Mesenchymal stem cell of Wharton's jelly (primary cell): ENCODE results near the gene MLANA.

- CAGE, long polyA plus RNA, result no peak
Observed at GRCh38 chr9:5890780-5891236, at the start of gene MLANA. TSS of gene MLANA (plus strand) at chr9:5890889.

- CAGE, long polyA plus RNA, result no peak
Observed at GRCh38 chr9:6007030-6007198, 1.4 kb downstream of the KIAA2026 start.

GRCh38 chr9:6632579-6633063, 12.9 kb downstream of the GLDC start:
- CAGE, long polyA plus RNA, result no peak

DNA sequence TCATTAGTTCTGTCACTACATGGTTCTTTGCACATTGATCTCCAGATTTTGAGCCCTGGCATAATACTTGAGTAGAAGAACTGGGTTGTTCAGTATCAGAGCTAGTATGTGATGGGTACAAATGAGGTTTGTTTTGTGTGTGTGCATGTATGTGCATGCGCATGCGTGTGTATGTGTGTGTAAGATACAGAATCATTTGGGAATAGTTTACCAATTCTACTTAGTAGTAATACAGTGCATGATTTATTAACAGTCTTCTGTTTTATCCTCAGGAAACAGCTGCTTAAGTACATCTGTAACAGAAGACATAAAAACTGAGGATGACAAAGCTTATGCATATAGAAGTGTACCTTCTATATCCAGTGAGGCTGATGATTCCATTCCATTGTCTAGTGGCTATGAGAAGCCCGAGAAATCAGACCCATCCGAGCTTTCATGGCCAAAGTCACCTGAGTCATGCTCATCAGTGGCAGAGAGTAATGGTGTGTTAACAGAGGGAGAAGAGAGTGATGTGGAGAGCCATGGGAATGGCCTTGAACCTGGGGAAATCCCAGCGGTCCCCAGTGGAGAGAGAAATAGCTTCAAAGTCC, 228.4 kb downstream of the KDM4C start:
- CAGE, long polyA plus RNA, result no peak

GRCh38 chr9:7103433-7104274, 345.9 kb downstream of the KDM4C start:
- CAGE, long polyA plus RNA, result no peak

DNA sequence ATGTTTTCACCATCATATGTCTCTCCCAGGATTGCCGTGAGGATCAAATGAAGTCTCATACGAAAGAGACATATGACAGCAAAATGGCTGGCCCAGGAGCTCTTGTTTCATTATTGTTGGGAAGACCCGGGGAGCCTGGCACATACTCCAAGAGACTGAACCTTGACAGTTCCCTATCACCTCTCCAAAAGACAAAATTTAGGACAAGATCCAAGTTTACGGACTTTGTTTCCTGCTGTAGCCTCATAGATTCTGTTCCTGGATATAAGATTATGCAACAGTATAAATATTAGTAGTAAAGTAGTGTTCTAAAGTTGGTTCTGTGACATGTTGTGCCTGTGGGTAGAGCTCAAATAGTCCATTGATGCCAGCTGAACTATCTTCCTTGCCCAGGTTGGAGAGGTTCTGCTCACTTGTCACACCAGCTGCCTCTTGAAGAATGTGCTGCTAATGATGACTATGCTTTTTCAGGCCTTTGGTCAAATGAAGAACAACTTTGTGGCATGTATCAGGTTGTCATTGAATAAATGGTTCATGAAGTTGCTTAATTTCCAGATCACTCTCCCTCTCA, 430.2 kb downstream of the DMAC1 start:
- CAGE, long polyA plus RNA, result no peak

- CAGE, long polyA plus RNA, result no peak
Observed at GRCh38 chr9:7653242-7653542, 146.4 kb downstream of the DMAC1 start.

- CAGE, long polyA plus RNA, result no peak
Observed at GRCh38 chr9:8058243-8058442, 258.6 kb upstream of the DMAC1 start.

DNA sequence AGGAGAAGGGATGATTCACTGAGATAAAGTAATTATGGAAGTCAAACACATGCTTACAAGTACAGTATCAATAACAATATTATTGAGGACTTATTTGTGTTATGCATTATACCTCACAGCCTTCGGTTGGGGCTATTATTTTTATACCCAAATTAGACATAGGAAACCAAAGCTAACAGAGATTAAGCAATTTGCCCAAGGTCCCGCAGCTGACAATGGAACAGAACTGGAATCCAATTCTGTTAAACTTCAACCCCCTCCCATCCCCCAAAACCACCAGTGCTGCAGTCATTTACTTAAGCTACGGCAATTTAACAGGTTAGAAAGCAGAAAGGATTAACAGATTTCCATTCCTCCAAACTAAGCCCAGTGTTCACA, 1023.0 kb upstream of the DMAC1 start:
- CAGE, long polyA plus RNA, result no peak

GRCh38 chr9:9393756-9394117, 1219.1 kb downstream of the PTPRD start:
- CAGE, long polyA plus RNA, result no peak

GRCh38 chr9:11901072-11901316, 792.2 kb upstream of the TYRP1 start:
- CAGE, long polyA plus RNA, result no peak

GRCh38 chr9:12759635-12760306, 15.0 kb upstream of the LURAP1L start:
- CAGE, long polyA plus RNA, result no peak

GRCh38 chr9:12784349-12784943, 9.6 kb downstream of the LURAP1L start:
- CAGE, long polyA plus RNA, result no peak

DNA sequence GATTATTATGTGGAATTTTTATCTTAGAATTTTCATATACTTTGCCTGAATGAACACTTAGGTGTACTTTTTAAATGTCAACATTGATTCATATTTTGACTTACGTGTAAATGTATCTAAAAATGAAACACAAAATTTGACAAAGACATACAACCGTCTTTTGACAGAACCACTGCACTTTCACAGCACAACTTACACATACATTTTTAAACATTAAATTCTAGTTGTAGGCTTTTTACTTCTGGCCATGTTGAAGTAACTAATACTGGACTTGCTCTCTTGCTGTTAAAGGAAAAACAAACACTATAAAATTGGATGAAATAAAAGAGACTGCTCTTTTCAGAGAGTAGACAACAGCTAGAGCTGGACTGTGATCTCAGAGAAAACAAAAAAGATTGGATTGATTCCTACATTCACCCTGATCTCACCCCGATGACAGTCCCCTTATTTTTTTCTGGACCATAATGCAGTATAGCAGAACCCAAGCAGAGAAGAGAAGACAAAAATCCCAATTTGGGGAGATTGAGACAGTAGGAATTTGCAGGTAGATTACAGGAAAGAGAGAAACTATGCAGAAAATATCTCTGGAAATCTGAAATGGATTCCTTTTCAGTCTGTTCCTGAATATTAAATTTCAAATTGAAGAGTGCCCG, 208.9 kb downstream of the MPDZ start:
- CAGE, long polyA plus RNA, result no peak

DNA sequence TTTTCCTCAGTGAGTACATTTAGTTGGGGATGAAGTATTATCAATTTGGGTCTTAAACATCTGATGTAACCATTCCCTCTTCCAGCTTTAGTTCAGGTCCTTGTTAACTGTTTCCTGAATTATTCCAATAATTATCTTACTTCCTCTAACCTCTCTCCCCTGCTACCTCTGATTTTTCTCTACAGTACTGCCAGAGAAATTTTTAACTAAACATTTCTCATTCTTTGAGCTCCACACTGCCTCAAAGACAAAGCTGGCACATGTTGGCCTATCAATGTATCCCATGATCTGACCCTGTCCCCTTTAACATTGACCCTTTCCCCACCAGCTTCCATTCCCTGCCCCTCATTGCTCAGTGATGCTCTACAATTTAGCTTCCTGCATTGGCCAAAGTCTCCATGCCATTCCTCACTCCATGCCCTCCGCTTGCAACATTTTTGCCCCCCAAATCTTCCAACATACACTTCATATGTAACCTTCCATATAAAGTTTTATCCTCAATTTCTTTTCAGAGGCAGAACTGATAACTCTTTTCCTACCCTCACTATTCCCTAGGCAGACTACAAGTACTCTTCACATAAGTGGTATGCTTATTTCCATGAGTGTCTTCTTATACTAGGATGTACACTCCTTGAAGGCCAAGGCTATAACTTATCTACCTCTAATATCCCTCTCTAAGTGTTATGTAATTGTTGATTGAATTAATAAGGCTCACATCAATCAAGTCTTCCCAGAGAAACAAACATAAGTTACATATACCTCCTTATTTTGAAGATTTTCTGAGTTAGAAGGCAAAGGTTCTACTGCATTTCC, 144.0 kb downstream of the MPDZ start:
- CAGE, long polyA plus RNA, result no peak

DNA sequence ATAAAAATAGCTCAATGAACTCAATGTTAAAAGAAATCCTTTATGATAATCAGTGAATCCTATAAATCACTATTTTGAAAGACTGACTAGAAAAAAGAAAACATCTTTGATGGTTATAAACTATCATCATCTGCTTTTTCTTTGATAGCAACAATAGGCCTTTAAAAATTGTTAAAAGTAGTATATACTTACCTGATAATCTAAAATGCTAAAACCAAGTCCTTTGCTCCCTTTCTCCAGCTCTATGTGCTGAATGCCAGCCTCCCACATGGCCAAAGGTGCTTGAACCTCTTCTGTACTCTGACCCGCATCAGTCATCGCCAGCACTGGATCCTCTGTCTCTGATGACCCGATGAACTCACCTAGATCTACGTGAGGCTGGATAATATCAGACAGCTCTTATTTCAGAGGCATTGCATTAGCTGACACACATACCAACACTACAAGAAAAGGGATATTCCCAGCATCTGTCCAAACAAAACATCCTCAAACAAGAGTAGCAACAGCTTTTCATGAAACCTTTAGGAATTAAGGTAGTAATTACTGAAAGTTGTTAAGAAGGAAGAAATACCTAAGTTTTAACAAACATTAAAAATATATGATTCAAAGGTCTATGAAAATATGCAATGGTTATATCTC, 89.5 kb downstream of the MPDZ start:
- CAGE, long polyA plus RNA, result no peak

DNA sequence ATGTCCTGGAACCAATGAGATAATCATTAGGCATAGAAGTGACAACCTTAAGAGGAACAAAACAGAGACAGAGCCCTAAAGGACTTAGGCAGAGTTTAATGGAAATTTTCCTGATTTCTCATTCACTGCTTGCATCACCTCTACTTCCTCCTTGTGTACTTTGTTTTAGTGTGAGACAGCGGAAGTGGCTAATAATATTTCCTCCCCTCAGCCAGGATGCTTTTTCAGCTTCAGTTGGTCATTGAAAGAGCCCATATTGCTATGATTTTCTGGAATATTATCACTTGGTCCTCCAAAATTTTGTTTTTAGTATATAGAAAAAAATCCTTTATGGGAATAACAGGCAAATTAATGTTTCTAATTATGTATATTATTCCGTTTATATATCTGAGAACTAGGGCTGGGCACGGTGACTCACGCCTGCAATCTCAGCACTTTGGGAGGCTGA, 153.5 kb upstream of the MPDZ start:
- CAGE, long polyA plus RNA, result no peak

GRCh38 chr9:13446010-13446780, 166.7 kb upstream of the MPDZ start:
- CAGE, long polyA plus RNA, result no peak

DNA sequence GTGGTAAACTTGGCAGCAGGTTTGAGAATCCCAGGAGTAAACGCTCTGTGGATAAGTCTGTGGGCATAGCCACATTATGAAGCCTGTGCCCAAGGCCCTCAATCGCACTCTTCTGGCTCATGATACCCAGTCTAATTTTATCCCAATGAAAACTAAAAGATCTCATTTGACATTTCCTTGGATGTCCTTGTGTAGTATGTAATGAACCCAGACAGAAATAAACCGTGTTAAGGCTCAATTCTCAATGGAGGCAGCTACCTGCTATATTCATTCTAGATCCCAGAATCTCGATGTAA, 372.8 kb upstream of the MPDZ start:
- CAGE, long polyA plus RNA, result no peak

DNA sequence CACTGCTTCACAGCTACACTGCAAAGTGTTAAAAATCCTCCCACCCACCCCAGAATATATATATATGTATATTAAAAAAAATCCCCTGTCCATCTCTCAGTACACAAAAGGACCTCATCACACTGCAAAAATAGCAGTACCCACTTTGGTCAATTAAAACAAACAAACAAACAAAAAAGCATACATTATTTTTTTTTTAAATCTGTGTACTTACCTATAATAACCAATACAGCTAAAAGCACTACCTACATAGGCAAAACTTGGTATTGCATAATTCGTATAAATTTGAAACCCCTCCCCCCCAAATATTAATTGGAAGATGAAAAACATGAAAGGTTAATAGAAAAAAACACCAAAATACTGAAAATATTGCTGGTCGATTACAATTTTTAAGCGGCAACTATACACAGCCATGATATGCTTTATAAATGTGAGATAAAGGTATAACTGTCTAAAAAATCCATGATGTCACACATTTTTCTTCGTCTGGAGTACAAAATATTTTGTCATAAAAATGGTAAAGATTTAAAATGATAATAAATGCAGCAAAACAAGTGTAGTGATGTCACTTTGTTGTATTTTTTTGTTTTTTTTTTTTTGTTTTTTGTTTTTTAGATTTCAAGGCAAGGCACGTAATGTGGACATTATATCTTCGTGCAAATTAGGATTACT, 227.6 kb downstream of the NFIB start:
- CAGE, long polyA plus RNA, result no peak